Progenitor cell of endocrine pancreas (in vitro differentiated cells): ENCODE data around the gene HAPLN4.

DNA sequence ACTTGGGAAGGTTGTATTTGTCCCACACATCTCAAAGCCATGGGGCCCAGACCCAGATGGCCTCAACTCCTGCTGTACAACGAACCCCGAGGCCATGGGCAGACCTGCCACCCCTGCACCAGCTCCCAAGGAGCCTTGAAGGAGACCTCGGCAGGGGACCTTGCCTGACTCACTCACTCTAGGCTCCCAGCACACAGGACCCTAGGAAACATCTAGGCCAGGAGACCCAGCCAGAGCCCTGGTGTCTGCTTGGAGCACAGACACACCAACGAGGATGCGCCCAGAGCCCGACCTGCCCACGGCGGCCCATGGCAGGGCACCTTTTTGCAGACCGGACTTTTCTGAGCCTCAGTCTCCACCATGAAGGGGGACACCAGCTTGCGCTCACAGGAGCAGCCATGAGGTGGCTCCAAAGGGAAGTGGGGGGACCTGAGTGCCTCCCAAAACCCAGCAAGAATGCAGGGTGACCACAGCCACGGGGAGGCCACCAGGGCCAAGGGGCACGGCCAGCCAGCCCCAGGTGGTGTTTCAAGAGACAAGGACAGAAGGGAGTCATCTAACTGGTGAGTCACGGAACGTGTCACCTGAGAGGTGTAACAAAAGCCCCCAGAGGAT, 4.8 kb upstream of the CERS1 start:
- PRO-cap: no peak

DNA sequence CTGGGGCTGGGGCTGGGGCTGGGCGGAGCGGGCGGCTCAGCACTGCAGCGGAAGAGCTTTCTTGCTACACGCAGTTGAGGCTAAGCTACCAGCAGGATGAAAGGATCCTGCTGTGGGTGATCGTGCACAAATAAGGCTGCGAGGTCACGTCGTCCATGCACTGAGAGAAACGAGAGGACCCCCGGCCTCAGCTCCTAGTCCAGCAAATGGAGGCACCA, 20.8 kb upstream of the HOMER3 start:
- PRO-cap: no peak

- PRO-cap: no peak
These were observed 6.2 kb upstream of the SLC25A42 start for GRCh38 chr19:19057381-19058261.

DNA sequence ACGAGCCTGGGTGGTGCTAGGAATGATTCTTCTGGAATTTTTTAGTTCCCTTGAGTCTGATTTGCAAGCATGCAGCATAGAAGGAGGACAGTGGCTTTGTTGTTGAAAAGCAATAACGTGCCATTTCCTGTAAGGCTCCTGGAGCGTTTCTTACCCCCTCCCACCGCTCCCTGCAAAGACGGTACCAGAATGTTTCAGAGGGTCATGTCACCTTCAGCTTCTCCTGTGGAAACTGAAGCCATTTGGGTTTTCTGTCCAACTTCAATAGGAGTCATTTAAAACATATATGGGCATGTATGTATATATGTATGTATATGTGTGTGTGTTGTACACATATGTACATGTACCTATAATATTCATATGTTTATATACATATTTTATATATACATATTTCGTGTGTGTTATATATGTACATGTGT, 1.6 kb downstream of the SLC25A42 start:
- PRO-cap: no peak

DNA sequence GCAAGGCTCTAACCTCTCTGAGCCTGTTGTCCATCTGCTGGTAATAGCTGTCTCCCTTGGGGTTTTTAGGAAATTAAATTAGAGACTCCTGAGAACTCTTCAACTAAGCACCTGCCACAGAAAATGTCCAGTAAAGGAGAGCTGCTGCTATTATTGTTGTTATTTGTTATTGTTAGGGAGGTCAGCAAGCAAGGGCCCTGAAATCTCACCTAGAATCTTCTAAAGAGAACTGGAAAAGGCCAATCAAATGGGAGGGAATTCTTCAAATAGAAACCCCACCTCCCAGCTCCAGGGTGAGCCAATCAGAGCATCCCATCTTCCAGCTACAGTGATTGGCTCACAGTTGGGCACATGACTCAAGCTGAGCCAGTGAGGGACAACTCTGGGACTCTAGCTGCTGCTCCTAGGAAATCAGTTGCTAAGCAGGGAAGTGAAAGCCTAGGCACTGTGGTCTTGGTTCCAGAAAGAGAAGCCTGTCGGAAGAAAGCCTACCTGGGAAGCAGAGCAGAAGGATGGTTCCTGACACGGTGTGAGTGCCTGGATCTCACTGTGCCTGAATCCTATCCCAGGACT, 2.9 kb downstream of the HAPLN4 start:
- PRO-cap: no peak

DNA sequence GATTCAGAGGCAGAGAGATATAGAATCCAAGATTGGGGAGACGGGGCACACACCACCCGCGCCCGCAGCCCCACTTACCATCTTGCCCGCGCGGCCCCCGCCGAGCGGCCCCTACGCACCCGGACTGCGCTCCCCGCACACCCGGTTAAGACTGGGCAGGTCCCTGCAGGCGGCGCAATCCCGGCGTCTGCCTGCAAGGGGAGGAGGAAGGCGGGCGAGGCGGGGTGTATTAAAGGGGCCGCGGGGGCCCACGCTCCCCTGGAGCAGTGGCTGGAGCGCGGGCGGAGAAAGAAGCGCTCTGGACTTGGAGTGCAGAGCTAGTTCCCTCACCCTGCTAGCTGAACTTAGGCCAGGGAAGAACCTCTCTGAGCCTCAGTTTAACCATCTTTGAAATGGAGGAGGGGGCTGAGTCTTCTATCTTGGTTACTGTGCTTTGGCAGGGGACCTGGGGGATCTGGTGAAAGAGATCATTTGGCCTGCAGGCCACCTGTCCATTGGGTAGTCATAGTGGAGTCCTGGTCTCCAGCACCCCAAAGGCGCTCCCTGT, at the start of gene HAPLN4:
TSS of gene HAPLN4 (minus strand) at position 153 of the 547 bp plus-strand sequence.
- PRO-cap: no peak

GRCh38 chr19:19442809-19443846, 37.7 kb downstream of the GATAD2A start:
- PRO-cap: no peak

- PRO-cap: no peak
These were observed 54.7 kb downstream of the GATAD2A start for GRCh38 chr19:19460071-19460751.

DNA sequence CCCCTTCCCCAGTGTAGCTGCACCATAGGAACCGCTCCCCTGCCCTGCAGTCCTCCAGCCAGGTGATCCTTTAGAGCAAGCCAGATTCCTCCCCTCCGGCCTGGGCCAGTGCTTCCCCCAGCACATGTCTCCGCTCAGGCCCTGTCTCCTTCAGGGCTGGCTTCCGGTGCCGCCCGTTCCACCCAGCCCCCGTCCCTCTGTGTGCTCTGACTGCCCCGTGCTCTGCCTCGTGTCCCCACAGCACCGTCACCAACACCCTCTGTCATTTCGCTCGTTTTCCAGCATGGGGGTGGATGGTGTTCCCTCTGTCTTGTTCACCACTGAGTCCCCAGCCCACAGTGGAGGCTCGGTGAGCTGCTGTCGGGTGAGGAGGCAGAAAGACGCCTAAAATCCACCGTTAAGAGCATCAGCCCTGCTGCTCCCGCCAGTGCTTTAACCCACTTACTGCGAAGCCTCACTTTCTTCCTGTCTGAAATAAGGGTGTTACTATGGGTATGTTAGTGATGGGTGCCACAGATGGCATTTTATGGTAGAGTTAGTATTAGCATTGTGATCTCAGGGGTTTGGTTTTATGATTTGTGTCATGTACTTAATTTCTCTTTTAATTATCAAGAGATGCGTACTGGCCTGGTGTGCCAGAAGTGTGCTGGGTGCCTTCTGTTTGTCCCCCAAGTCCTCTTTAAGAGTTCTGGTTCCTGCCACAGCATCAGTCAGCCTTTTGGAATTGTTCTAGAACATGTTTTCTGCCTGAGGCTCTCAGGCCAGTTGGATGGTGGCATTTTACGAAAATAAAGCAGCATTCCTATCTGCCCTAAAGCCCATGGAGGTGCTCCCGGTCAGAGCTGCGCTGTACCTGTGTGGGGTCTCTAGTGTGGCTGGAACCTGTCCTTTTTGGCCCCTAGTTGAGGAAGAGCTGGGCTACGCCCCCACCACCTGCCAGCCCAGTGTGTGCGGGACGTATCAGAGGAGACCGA, 54.3 kb downstream of the TSSK6 start:
- PRO-cap: no peak

DNA sequence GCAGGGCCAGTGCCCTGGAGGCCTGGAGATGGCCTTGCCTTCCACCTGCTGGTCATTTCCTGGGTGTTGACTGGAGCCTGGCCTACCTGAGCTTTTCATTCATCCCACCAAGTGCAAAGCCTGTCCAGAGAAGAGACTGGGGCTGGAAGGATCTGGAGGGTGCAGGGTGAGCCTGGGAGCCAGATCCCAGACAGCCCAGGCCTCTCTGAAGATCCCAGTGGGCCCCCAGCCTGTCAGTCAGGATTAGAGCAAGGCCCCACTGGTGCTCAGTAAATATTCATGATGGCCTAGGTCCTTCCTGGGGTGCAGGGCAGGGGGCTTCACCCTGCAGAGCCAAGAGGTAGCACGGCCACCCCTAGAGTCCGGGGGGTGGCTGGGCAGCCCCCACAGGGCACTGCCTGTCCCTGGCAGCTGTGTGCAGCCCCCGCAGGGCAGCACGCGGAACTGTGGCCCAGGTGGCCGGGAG, 3.3 kb upstream of the YJEFN3 start:
- PRO-cap: no peak

DNA sequence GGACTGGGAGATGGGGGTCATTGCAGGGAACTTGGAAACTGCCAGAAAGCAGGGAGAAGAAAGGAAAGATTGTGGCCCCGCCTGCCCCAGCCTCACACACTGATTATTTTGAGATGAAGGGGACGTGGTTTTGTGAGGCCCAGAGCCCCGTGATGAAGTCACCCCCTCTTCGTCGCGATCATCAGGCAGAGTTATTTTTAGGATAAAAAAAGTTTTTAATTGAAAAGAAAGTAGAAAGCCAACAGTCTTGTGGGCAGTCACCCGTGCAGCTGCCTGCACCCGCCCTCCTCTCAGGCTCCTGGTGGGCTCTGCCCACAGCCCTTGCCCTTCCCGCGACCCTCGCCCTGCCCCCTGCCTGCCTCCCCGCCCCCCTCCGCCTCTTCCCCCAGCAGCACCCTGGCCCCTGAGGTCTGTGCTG, 1.9 kb upstream of the YJEFN3 start:
- PRO-cap: no peak

GRCh38 chr19:19536132-19536498, 1.9 kb upstream of the CILP2 start:
- PRO-cap: no peak

DNA sequence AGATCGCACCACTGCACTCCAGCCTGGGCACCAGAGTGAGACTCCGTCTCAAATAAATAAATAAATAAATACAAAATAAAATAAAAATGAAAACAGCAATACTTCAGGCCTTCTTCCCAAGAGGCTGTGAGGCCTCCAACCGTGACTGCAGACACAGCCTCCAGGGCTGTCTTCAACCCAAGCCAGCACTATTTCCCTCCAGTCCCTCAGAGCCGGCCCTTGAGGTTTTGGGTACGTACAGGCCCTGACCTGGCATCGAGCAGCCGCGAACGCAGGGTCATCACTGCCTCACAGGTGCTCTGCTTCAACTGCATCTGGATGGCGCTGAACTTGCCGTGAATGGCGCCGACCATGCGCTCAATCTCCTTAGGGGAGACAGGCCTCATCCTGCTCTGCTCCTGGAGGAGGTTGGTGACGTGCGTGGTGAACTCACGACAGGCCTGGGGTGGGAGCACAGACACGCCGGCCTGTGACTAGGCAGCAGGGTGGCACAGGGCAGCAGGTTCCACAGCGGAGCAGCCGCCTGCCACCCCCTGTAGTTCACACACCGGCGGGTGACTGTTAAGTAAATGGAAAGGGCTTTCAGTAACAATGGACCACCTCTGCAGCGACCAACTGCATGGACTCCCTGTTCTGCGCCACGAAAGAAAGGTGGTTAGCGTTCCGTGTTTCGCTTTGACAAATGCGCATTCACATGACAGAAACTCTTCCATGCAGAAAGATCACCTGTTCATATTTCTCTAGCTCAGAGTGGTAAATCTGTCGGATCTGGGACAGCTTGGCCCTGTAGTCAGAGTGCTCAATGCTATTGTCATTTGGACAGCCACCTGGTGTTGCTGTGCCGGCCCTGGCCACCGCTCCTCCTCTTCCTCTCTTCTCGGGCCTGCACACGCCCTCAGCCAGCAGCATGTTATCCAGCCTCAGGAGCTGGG, 32.1 kb downstream of the CILP2 start:
- PRO-cap: no peak

GRCh38 chr19:19623468-19624160, 4.4 kb downstream of the LPAR2 start:
- PRO-cap: no peak

DNA sequence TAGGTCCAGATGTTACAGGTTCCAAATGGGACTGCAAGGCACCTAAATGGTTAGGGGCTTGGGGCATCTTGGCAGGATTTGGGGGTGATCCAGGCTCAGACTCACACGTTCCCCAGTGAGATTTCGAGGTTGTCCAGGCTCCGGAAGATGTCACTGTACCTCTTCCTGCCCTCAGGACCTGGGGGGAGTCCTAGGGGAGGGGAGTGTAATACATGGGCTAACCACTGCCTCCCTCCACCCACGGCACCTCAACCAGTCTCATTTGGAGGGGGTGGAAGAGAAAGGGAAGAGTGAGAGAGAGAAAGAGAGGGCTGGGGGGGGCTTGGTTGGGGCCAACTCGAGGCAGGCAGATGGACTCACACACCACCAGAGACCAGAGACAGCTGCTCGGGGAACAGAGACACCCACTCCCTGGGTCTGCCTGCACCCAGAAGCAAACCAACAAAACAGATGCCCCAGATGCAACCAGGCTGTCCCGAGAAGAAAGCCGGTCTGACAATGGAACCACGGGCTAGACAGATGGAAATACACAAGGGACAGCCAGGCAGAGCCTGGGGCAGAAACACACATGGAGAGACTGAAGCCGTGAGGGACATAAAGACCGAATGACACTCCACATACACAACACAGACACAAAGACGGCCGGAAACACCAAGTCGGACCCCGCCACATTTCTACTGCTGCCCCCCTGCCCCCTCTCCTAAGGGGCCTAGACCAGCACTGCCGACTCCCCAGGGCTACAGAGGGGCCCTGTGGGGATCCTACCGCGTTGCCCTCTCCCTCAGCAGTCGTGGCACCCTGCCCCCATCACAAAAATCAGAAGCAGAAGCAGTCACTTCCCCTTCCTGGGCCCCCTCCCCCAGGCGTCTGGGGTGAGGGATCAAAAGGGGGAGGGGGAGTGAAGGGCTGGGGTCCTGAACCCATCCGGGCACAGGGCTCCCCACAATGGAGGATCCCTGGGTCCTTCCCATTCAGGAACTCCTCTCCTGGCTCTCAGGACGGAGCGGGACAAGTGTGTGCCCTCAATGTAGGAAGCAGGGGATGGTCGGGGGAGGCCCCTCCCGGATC, 693 bp downstream of the GMIP start:
- PRO-cap: bidirectional peak, plus-strand start at position 624 of the sequence, minus-strand start at position 607 of the sequence

DNA sequence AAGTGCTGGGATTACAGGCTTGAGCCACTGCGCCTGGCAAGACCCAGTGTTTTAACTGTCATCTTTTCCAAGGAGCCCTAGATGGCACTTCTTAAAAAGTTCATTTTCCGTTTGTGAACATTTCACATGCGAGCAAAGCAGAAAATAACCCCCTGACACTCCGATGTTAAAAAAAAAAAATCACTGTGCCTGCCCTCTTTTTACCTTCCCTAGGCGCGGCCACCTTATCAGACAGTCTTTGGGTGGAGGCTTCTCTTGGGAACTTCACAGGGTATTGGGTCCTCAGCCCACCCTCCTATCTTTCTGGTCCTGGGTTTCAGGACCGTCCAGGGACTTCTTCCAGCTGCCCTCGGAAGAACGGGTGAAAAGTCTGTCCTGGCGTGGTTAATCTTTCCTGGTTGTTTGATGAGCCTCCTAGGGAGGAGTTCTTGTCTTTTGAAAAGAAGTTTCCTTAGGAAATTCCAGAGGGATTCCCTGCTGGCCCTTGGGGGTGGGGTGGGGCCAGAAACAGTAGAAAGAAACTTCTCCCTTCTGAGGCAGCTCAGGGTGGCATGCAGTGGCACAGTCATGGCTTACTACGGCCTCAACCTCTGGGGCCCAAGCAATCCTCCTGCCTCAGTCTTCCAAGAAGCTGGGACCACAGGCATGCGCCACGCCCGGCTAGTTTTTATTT, 1.2 kb downstream of the ZNF101 start:
- PRO-cap: no peak

GRCh38 chr19:19775696-19777067, 43.3 kb upstream of the ZNF14 start:
- PRO-cap: bidirectional peak, plus-strand start at chr19:19776049, minus-strand start at chr19:19776012; bidirectional peak, plus-strand start at chr19:19776644, minus-strand start at chr19:19776380

DNA sequence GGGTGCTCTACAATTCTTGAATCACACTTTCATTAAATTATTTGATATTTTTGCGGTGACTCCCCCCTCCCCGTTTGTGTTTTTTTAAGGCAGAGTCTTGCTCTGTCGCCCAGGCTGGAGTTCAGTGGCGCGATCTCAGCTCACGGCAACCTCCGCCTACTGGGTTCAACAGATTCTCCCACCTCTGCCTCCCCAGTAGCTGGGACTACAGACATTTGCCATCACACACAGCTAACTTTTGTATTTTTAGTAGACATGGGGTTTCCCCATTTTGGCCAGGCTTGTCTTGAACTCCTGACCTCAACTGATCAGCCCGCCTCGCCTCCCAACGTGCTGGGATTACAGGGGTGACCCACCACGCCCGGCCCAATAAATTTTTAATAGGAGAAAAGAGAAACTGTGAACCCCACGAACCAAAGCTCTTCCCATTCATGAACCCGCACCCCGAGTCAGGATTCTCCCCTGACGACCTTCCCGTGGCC, 677 bp downstream of the ZNF506 start:
- PRO-cap: no peak

DNA sequence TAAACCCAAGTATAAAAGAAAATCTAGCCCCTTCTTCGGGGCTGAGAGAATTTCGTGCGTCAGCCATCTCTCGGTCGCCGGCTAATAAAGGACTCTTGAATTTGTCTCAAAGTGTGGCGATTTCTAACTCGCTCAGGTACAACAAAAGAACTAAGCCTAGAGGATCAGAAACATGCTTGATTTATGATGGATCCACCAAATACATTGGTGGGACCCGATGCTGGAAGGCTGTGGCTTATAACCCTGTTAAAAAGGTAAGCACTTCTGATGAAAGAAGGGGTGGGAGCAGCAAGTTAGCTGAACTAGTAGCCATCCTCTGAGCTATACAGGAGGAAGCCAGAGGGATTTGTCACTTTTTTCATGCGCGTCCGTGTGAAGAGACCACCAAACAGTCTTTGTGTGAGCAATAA, 9.3 kb upstream of the ZNF90 start:
- PRO-cap: bidirectional peak, plus-strand start at position 62 of the sequence, minus-strand start at position 86 of the sequence

GRCh38 chr19:20167645-20168118, 668 bp downstream of the ZNF486 start:
- PRO-cap: no peak